Measurements from ENCODE around the gene RAD51C.

GRCh38 chr17:58249302-58250113 is 11.1 kb downstream of the LPO start:
- RRBS = 1% methylated on average over 13 of the region's 56 CpGs

DNA sequence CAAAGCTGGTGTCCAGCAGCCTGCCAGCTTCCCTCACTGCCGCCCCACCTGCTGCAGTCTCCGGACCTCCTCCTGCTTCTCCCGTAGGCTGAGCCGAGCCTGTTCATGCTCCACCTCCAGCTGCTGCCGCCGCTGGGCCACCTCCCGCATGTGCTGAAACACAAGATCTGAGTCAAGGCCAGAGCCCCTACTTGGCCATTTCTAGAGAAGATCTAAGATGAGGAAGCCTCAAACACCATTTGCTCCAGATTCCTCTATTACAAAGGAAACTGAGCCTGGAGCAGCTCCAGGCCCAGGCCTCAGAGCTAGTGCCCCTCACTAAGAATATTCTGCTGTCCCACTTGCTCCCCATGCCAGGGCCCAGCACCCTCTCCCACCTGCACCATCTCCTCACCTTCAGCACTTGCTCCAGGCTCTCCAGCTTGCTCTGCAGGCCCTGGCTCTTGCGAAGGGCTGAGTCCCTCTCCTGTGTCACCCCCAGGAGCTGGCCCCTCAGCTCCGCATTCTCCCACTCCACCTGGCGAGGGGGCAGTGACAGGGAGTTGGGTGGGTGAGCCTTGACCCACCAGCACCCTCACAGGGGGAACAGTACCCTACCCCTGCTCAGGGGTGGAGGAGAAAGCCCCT is 6.2 kb downstream of the TSPOAP1 start:
- RRBS = 94% methylated on average over 2 of the region's 10 CpGs

- RRBS = 90% methylated on average over 5 of the region's 15 CpGs
Observed at GRCh38 chr17:58322887-58323737, 5.5 kb downstream of the TSPOAP1 start.

GRCh38 chr17:58323738-58324294 is 4.8 kb downstream of the TSPOAP1 start:
- RRBS = no CpG with 5 or more reads among the region's 8 CpGs

- RRBS = no CpG with 5 or more reads among the region's 3 CpGs
Observed at GRCh38 chr17:58330061-58330543, 1.5 kb upstream of the TSPOAP1 start.

GRCh38 chr17:58339388-58339934 is 10.9 kb upstream of the TSPOAP1 start:
- RRBS = no CpG with 5 or more reads among the region's 8 CpGs

DNA sequence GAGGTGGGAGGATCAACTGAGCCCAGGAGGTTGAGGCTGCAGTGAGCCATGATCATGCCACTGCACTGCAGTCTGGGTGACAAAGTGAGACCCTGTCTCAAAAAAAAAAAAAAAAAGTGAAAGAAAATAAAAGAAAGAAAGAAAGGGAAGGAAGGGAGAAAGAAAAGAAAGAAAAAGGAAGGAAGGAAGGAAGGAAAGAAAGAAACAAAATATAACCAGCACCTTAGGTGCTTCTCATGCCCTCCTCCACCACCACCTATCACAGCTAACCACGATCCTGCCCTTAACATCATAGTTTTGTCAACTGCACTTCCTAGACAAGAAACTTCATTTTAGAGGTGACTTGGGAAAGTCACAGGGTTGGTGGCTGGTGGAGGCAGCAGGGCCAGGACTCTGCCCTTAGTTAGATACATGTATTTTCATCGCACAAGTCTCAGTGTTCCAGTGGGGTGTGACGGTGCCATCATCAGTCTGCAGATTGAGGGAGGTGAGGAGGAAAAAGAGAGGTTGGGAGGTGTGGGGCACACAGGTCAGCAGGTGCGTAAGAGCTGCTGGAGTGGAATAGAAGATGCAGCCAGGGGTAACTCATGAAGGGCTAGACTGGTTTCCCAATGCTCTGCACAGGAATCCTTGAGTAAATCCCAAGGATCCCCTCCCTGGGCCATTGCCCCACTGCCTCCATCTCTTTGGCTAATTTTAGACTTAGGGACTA is 10.0 kb downstream of the SUPT4H1 start:
- RRBS = no CpG with 5 or more reads among the region's 4 CpGs

GRCh38 chr17:58515775-58516212 is 1.4 kb upstream of the MTMR4 start:
- RRBS = no CpG with 5 or more reads among the region's 1 CpG

GRCh38 chr17:58691883-58693233 is at the start of gene RAD51C:
Gene RAD51C, plus strand, starts transcription at chr17:58692602.
- RRBS = 1% methylated on average over 11 of the region's 69 CpGs

GRCh38 chr17:58756805-58757195 is 1.1 kb downstream of the PPM1E start:
- RRBS = 3% methylated on average over 5 of the region's 11 CpGs

DNA sequence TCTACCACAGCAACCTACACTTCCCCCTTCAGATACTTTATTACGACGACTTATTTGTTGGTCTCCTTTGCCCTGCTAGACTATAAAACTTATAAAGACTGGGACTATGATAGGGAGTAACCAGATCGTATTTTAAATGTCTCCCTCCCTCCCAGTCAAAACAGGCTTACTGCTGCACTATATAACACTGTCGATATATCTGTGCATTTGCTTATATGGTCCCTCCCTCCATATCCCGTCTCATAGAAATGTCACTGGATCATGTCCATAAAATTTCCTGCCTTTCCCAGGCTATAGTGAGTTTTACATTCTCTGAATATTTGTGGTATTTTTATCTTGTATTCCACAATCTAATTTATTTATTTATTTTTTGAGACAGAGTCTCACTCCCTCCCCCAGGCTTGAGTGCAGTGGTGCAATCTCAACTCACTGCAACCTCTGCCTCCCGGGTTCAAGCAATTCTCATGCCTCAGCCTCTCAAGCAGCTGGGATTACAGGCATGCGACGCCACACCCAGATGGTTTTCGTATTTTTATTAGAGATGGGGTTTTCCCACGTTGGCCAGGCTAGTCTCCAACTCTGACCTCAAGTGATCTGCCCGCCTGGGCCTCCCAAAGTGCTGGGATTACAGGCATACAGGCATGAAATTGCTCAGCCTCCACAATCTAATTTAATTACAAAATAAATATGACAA is 13.0 kb downstream of the TRIM37 start:
- RRBS = no CpG with 5 or more reads among the region's 11 CpGs

GRCh38 chr17:59276867-59277560 is 54.4 kb upstream of the YPEL2 start:
- RRBS = no CpG with 5 or more reads among the region's 5 CpGs

DNA sequence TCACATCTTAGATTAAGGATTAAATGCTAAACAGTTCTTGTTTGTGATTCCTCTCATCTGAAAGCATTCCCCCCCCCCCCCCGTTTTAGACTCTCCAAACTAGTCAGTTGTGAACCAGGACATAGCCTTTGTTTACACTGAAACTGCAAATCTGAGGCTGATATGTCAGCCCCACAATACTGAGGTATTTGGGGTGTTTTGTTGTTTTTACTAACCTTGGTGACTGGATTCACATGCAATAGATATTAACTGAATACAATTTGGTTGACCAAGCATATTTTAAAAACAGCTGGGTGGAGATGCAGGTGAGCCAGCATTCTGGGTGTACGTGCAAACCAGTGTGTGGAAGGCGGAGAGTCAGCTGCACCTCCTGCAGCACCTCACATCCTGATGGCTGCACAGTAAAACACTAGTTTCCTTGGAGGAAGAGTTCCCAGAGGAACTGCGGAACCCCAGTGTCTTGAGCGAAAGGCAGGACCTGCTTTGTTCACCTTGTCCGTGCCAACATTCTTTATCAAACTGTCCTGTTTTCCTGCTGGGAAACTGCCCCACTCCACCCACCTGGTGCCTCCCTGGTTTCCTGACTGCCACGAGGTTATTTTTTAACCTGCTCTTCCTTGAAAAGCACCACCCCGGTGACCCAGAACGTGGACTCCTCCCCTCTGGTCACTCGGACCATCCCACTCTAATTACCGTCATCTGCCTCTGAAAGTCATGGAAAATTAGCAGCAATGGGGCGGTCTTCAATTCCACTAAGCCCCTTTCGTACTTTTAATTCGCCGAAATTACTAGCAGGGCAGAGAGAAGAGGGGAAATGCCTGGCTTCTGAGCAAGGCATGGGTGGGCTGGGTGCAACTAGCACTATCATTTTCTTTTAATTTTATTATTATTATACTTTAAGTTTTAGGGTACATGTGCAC is 1.1 kb upstream of the YPEL2 start:
- RRBS = no CpG with 5 or more reads among the region's 15 CpGs

DNA sequence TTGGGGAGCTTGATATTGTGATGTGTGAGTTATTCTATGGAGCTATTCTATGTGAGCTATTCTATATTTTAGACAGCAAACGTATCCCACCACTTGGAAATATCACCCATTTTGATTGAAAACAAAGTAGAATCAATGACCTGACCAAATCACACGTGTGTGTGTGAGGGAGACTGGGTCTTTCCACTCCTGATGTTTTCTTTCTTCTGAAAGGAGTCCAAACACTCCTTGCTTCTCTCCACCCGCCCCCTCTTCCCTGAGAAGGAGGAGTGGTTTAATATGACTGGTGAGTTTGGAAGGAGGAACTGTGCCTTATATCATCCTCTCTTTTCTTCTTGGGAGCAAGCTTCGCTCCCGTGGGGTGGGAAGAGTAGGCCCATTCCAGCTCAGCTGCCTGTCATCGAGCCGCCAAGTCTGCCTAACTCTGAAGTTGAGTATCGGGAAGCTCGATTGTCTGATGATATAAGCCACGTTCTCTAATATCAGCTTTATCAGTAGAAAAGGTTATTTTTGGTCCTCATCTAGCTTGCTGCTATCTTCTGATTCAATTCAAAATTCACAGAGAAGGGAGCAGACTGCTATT is 96.5 kb downstream of the YPEL2 start:
- RRBS = no CpG with 5 or more reads among the region's 10 CpGs

DNA sequence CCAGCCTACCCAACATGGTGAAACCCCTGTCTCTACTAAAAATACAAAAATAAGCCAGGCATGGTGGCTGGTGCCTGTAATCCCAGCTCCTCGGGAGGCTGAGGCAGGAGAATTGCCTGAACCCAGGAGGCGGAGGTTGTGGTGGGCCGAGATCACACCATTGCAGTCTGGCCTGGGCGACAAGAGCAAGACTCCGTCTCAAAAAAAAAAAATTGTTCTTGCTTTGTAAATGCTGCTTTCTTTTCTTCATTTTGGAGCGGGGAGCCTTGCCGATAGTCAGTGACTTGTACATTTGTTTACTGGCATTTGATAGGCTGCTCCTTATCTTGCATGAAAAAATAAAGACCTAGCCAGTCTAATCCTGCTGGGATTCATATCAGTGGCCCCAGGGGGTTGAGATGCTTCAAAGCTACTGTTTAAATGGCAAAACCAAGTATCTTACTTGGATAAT is 3.3 kb upstream of the CLTC start:
- RRBS = no CpG with 5 or more reads among the region's 7 CpGs

- RRBS = no CpG with 5 or more reads among the region's 2 CpGs
Observed at GRCh38 chr17:59634605-59635136, 15.0 kb downstream of the CLTC start.

GRCh38 chr17:59831652-59832138 is 61.0 kb downstream of the TUBD1 start:
- RRBS = no CpG with 5 or more reads among the region's 3 CpGs

GRCh38 chr17:59840561-59841585 is 51.9 kb downstream of the TUBD1 start:
- RRBS = no CpG with 5 or more reads among the region's 8 CpGs

- RRBS = no CpG with 5 or more reads among the region's 21 CpGs
Observed at GRCh38 chr17:59963640-59964397, 721 bp downstream of the RNFT1 start.

- RRBS = no CpG with 5 or more reads among the region's 27 CpGs
Observed at GRCh38 chr17:60134579-60135451, 15.0 kb upstream of the CA4 start.

Data from retinal pigment epithelial cell (primary cell).